Right lobe of liver (tissue), 4 donors: ENCODE measurements around a stretch of chr2.

DNA sequence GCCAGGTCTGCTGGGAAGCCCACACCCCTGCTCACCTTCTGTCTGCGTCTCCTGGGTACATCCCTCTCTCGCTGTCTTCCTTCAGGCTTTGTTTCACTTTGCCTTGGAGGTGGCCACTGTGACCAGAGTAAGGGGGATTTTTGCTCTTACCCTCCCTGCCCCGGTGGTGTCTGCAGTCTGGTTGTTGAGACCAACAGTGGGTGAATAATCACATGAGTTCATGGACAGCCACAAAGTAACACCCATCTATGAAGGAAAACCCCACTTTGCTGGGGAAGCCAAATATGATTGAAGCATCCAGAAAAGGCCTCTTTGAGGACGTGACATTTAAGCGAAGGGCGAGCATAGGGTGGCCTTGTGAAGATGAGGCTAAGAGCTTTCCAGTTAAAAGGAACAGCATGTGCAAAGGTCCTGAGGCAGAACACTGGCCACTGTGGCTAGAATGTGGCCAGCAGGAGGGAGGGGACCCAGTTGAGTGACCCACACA, 41.8 kb downstream of the RAMP1 start:
- PRO-cap, 4 experiments, result no peak in any of the 4 experiments
- RAMPAGE, long total RNA, 2 experiments, result no peak in any of the 2 experiments

- PRO-cap, 4 experiments, result peak in 1 of 4 experiments; most common plus-strand start chr2:237923698 (in 1)
- RAMPAGE, long total RNA, 2 experiments, result no peak in any of the 2 experiments
Measured at GRCh38 chr2:237923447-237924183, 43.2 kb upstream of the UBE2F start.

DNA sequence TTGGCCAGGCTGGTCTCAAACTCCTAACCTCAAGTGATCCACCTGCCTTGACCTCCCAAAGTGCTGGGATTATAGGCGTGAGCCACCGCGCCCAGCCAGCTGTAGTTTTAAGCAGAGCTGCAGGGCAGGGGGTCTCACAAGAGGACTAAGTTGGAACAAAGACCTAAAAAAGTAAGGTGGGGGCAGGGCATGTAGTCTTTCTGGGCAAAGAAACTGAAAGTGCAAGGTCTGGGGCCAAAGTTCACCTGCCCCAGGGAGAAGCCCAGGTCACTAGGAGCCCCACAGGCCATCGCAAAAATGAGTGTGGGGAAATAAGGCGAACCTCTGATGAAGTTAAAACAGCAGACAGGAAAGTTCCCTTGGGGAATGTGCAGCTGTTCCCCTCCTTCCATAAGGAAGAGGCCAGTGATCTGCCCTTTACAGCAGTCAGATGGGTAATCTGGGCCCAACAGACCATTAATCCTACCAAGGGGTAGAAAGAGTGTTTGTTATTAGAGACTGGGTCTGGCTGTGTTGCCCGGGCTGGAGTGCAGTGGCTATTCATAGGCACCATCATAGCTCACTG, 2.7 kb downstream of the SCLY start:
- PRO-cap, 4 experiments, result peak in 1 of 4 experiments; most common plus-strand start position 256 of the sequence (in 1)
- RAMPAGE, long total RNA, 2 experiments, result no peak in any of the 2 experiments

GRCh38 chr2:238065038-238065576, 4.3 kb downstream of the SCLY start:
- PRO-cap, 4 experiments, result peak in 1 of 4 experiments; most common plus-strand start chr2:238065296 (in 1); most common minus-strand start chr2:238065208 (in 1)
- RAMPAGE, long total RNA, 2 experiments, result no peak in any of the 2 experiments

DNA sequence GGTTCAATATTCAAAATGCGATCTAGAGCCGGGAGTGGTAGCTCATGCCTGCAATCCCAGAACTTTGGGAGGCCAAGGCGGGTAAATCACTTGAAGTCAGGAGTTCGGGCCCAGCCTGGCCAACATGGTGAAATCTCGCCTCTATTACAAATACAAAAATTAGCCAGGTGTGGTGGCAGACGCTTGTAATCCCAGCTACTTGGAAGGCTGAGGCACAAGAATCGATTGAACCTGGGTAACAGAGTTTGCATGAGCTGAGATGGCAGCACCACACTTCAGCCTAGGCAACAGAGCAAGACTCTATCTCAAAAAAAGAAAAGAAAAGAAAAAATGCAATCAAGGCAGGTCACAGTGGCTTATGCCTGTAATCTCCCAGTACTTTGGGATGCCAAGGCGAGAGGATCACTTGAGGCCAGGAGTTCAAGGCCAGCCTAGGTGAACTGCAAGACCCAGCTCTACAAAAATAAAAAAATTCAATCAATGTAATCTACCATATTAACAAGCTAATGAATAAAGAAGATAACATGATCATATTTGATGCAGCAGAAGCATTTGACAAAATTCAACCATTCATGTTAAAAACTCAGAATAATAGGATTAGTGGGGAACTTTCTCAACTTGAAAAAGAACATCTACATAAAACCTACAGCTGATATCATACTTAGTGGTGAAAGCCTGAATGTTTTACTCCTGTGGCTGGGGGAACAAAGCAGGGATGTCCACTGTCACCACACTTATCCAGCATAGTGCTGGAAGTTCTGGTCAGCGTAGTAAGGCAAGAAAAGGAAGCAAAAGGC, 11.8 kb upstream of the ESPNL start:
- PRO-cap, 4 experiments, result peak in 1 of 4 experiments; most common plus-strand start position 244 of the sequence (in 1)
- RAMPAGE, long total RNA, 2 experiments, result no peak in any of the 2 experiments

GRCh38 chr2:238172264-238172759, 13.5 kb downstream of the ERFE start:
- PRO-cap, 4 experiments, result no peak in any of the 4 experiments
- RAMPAGE, long total RNA, 2 experiments, result no peak in any of the 2 experiments

DNA sequence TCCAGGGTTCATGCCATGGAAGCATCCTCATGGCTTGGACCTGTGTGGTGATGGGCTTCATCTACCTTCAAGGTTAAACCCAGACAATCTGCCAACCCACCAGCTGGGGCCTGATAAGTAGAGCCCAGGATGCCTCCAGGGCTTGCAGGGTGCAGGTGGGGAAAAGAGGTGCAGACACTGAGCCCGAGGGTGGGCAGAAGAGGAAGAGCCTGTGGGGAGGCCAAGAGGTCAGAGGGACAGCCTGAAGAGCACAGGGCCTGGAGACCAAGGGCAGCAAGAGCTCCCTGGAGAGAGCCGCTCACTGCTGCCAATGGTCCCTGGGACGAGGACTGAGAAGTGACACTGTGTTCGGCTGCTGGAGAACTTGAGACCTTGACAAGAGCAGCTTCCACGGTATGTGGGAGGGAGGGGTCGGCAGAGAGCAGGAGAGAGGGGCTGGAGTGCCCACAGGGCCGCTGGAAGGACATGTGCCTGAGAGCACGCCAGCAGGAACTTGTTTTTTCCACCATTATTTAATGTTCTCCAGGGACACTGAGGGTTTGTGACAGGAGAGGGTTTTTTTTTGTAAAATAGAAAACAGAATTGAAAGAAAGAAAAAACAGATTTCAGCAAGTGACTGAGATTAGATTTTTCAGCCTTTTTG, 8.2 kb upstream of the HES6 start:
- PRO-cap, 4 experiments, result no peak in any of the 4 experiments
- RAMPAGE, long total RNA, 2 experiments, result no peak in any of the 2 experiments

GRCh38 chr2:238256449-238257290, 16.8 kb upstream of the HES6 start:
- PRO-cap, 4 experiments, result peak in 4 of 4 experiments; most common plus-strand start chr2:238256953 (in 4); most common minus-strand start chr2:238256636 (in 1)
- RAMPAGE, long total RNA, 2 experiments, result no peak in any of the 2 experiments

GRCh38 chr2:238258070-238258787, 18.4 kb upstream of the HES6 start:
- PRO-cap, 4 experiments, result no peak in any of the 4 experiments
- RAMPAGE, long total RNA, 2 experiments, result no peak in any of the 2 experiments

- PRO-cap, 4 experiments, result no peak in any of the 4 experiments
- RAMPAGE, long total RNA, 2 experiments, result no peak in any of the 2 experiments
Measured at GRCh38 chr2:238272766-238273493, 15.5 kb downstream of the PER2 start.

DNA sequence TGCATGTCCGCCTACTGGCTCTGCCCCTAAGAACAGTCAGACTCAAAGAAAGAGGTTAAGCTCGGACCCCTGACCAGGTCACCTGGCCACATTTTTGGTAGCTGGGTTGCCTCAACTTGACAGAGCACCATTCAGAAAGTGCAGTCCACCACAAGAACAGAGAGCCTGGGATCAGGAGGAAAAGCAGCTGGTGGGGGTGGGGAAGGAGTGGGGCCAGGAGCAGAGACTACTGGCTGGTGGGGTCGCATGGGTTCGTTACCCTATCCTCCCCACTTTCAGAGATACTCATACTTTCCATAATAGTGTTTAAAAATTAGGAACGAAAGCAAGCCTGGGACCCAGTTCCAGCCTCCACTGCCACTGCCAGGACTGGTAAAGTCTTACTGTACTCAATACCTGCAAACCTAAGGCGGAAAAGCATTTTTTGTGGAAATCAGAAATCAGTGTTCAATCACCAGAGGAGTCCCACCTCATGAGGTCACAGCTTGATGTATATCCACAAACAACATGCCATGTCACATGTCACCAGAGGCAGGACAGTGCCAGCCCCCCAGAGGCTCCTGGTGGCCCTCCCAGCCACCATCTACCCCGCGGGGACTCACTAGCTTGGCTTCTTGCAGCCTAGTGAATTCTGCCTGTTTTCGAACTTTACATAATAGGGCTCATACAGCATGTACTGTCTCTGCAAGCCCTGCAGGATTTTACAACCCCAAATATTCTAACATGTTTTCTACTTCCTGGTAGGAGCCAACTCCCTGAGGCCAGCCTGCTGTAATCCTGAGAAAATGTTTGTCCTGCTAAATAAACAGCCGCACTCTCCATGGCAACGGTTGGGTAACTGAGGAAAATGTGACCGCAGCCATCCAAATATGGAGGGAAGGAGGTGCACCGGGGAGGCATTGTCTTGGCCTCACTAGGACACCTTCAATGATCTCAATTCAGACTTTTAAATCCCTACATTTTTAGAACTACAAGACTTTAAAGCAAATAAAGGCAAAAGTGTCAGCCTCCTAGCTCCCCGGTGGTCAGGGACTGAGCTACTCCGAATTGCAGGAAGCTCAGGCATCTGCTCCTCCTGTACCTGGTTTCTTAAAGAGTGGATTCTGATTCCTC, 2.9 kb downstream of the PER2 start:
- PRO-cap, 4 experiments, result peak in 4 of 4 experiments; most common plus-strand start position 866 of the sequence (in 4); most common minus-strand start position 474 of the sequence (in 1)
- RAMPAGE, long total RNA, 2 experiments, result no peak in any of the 2 experiments

GRCh38 chr2:238348573-238349028, 28.3 kb downstream of the TRAF3IP1 start:
- PRO-cap, 4 experiments, result no peak in any of the 4 experiments
- RAMPAGE, long total RNA, 2 experiments, result no peak in any of the 2 experiments

GRCh38 chr2:238404521-238404873, 22.2 kb upstream of the ASB1 start:
- PRO-cap, 4 experiments, result peak in 4 of 4 experiments; most common plus-strand start chr2:238404659 (in 1); most common minus-strand start chr2:238404639 (in 4)
- RAMPAGE, long total RNA, 2 experiments, result no peak in any of the 2 experiments

DNA sequence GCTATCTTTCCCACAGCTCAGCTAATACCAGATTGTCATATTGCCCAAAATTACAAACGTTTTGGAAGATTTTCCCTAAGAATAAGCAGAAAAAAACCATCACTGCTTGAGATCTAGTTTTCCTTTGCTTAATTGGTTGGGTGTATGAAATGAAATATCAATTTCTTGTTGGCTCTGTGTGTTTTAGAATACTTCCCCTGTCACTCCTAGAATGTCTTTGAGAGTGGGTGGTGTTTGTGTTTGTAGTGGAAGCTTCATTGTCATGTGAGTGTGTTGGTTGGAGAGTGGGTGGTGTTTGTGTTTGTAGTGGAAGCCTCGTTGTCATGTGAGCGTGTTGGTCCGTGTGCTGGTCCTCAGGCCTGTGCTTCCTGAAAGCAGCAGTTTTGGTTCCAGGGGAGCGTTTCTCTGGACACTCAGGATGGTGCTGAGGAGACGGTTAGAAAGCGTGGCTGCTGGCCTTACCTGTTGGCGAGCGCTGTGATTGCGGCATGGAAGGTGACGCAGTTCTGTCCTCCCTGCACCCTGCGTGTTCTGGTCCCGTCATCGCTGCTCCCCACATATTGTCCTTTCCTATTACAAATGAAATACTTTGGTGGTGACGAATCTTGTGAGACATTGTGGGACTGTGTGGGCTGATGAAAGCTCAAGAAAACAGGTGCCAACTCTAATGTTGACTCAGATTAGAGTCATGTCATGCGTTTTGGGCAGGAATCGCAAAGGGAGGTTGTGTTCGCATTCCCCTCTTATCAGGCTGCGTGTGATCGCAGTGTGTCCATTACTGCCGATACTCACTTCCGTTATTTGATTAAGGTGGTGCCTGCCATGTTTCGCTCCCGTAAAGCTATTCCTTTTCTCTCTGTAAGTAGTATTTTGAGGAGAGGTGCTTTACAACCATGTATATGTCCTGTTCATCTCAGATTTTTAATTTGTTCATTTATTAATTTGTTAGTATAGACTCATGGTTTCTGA, 12.6 kb downstream of the ASB1 start:
- PRO-cap, 4 experiments, result peak in 4 of 4 experiments; most common plus-strand start position 775 of the sequence (in 4); most common minus-strand start position 533 of the sequence (in 3)
- RAMPAGE, long total RNA, 2 experiments, result start-site peak on the minus strand in 1 of 2 experiments, centred at positions 456 to 544 of the sequence, 6 to 21 reads per replicate

DNA sequence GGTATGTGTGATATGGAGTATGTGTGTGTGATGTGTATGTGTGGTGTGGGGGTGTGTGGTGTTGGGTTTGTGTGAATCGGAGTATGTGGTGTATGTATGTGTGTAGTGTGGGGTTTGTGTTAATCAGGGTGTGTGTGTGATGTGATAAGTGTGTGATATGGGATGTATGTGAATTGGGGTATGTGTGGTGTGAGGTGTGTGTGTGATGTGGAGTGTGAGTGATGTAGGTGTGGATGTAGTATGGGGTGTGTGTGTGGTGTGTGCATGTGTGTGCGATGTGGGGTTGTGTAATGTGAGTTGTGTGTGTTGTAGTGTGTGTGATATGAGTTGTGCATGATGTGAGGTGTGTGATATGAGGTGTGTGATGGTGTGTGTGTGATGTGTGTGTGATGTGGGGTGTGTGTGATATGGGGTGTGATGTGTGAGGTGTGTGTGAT, 54.4 kb downstream of the TWIST2 start:
- PRO-cap, 4 experiments, result no peak in any of the 4 experiments
- RAMPAGE, long total RNA, 2 experiments, result no peak in any of the 2 experiments

- PRO-cap, 4 experiments, result no peak in any of the 4 experiments
- RAMPAGE, long total RNA, 2 experiments, result no peak in any of the 2 experiments
Measured at GRCh38 chr2:238905755-238906609, 58.1 kb downstream of the TWIST2 start.

DNA sequence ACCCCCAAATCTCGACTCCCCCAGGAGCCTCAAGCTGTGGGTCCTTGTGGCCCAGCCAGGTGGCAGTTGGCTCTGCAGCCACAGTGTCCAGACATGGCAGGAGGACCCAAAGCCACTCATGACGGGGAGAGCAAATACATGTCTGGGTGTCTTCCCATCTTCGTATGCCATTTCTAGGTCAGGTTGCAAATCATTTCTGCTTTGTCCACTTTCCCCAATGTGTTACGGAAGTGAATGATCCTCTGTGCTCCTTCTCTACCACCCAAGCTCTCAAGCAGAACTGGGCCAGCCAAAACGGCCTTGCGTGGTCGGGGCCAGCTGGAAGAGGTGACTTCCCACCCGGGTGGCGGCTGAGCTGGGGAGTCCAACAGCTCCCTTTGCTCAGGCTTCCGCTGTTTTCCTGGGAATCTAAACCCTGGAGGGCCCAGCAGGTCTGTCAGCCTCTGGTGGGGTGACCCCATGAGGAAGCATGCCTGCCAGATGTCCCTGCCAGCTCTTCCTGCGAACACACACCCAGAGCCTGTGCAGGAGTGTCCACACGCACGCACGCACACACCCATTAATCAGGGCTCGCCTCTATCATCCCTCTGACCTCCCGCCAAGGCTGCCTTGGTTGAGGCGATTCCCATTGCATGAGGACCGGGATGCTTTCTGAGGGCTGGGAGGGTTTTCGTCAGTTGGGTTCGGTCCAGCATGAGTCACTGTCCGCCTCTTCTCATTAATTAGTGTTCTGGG, 90.5 kb downstream of the TWIST2 start:
- PRO-cap, 4 experiments, result no peak in any of the 4 experiments
- RAMPAGE, long total RNA, 2 experiments, result no peak in any of the 2 experiments

GRCh38 chr2:238967448-238967993, 119.6 kb downstream of the TWIST2 start:
- PRO-cap, 4 experiments, result no peak in any of the 4 experiments
- RAMPAGE, long total RNA, 2 experiments, result no peak in any of the 2 experiments

GRCh38 chr2:239143849-239144571, 256.8 kb downstream of the HDAC4 start:
- PRO-cap, 4 experiments, result no peak in any of the 4 experiments
- RAMPAGE, long total RNA, 2 experiments, result no peak in any of the 2 experiments

GRCh38 chr2:239162033-239162684, 238.7 kb downstream of the HDAC4 start:
- PRO-cap, 4 experiments, result no peak in any of the 4 experiments
- RAMPAGE, long total RNA, 2 experiments, result no peak in any of the 2 experiments